ENCODE results near the gene UCKL1.

DNA sequence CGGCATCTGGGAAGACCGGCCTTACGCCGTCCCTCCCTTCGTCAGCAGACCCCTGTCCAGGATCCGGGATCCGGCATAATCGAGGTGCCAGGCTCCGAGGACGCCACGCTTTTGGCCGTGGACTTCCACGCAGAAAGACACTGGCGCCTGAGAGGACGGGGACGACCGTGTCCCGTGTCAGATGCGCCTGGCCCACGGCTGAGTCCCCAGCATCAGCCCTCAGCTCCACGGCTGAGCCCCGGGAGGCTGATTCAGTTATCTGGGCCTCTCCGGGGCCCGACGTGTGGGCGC is 17.4 kb downstream of the UCKL1 start:
- RRBS = 62% methylated on average over 10 of the region's 26 CpGs

DNA sequence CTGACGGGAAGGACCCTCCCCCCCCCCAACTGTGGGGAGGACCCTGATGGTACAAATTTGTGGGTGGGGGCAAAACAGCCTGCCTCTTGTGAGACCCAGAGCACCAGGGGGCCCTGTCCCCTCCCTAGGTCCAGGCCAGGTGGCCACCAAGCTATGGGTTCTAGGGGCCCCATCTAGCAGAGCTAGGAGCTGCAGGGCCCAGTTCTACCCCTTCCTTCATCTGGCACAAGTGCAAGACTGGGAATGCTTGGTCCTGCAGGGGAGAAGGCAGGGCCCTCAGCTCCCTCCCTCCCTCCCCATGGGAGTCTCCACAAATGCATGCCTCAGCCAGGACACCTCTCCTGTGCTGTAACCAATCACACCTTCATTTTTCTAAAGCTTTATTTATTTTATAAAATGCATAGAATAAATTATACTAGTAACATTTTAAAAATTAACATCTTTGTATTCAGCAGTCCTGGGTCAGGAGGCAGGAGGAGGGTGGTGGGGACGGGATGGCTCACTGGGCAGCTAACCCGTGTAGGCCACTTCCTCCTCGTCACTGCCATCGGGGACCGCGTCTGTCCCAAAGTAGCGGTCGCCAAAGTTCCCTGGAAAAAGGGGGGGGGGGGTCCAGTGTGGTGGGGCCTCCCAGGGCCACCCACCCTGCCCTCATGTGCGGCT is 16.6 kb downstream of the UCKL1 start:
- RRBS = no CpG with 5 or more reads among the region's 10 CpGs

GRCh38 chr20:63942198-63943248 is 13.7 kb downstream of the UCKL1 start:
- RRBS = 50% methylated on average over 3 of the region's 39 CpGs

DNA sequence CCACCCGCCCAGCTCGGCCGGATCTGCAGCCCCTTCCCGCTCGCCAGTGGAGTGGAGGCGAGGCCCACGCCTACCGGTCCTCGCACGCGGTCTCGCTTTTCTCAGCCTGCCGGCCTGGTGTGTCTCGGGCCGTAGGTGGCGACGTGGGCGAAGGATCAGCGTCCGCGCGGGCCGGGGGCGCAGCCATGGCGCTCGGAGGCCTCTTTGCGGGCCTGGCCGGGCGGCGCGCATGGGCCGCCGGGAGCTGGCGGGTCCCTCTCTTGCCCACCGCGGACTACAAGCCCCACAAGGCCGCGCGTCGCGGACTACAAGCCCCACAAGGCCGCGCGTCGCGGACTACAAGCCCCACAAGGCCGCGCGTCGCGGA is at the start of gene UCKL1:
Gene UCKL1 (minus strand): TSS at position 231 of the 367 bp plus-strand sequence.
- RRBS = 1% methylated on average over 24 of the region's 51 CpGs

DNA sequence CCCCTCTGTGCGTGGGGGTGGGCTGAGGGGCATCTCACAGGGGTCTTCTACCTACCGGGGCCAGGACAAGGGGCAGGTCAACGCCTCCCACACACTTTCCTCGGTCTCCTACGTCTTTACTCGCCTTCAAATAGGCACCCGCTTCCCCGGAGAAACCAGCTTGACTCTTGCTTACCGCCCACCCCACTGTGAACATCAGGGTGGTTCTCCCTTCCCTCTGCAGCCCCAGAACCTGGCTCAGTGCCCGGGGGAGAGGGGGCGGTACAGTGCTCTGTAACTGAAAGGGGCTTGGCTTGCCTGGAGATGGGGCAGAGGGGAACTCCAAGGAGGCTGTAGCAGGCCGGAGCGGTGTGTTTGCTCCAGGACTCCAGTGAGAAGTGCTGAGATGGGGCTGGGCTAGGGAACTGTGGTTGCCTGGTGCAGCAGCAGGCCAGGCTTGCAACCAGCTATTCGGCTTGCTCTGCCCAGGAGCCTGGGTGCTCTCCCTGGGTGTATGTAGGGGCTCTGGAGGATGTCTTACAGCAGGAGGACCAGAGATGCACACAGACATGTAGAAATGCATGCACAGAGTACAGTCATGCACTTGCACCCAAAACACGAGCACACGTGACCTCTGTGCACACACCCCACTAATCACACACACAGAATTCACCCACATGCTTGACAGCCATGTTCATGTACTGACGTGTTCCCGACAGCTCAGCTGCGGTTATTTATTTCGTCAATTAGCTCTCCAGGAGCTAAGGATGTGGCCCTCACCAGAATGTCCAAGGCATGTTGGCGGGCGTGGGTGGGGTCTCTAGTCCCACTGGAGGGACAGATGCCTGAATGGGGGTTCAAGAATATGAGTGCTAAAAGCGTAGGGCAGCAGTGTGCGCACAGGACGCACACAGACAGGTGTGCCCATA is 611 bp upstream of the SAMD10 start:
- RRBS = 5% methylated on average over 10 of the region's 25 CpGs

- RRBS = 18% methylated on average over 3 of the region's 19 CpGs
These were observed 4.6 kb downstream of the SOX18 start for GRCh38 chr20:64044417-64045704.

DNA sequence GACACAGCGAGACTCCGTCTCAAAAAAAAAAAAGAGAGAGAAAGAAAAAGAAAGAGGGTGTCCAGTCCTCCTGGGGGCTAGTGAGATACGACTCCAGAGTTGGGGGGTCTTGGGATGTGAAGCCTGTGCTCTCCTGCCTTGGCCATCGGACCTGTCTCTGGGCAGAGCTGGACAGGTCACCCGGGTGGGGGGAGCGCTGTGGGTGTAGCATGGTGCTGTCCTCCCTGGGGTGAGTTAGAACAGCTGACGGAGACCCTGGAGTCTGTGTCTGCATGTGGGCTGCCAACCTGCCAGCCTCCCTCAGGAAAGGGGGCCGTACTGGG is 2.5 kb downstream of the SOX18 start:
- RRBS = no CpG with 5 or more reads among the region's 8 CpGs

DNA sequence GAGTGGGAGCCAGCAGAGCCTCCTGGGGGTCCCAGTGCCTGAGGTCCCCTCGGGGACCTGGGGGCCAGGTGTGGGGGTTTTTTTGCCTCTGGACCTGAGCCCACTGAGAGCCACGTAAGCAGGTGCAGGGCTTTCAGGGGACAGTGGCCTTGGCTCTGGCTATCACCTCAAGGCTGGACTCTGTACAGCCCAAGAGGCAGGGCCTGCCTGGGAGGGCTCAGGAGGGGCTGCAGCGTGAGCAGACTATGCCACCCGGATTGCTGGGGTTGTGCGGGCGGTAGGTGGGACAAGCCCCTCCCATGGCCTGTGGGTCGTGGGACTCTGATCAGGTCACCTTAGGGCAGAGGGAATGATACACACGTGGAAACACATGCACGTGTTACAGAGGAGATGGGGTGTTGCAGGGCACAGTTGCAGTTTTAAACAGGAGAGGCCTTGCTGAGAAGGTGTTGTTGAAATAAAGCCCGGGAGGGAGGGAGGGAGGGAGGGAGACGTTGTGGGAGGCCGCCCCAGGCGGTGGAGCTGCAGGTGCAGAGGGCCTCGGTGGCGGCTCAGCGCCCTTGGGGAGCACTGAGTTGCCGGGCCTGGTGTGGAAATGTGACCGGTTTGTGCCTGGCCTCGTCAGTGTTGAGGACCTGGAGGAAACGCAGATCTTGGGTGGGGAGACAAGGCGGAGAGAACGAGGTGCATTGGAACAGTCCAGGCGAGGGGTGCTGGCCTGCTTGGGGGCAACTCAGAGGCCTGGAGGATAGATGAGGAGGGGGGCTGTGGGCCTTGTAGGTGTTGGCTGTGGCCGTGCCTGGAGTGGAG is 2.3 kb downstream of the TCEA2 start:
- RRBS = 38% methylated on average over 3 of the region's 24 CpGs

GRCh38 chr20:64102445-64103101 is 4.8 kb downstream of the NPBWR2 start:
- RRBS = 3% methylated on average over 13 of the region's 38 CpGs

DNA sequence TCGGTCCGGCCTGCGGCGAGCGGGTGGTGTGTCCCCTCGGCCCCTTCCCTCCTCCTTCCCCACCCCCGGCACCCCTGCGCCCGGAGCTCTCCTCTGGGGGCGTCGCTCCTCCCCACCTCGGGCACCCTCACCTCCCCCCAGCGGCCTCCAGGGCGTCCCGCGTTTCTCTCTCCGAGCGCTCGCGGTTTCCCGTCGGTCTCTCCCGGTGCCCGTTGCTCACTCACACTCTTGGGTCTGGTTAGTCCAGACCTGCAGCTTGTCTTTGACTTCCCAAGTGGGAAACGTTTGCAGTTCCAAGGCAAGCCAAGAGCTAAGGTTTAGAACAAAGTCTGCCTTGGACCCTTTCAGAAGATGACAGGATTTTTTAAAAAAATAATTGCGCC is 342 bp downstream of the PCMTD2 start:
- RRBS = 3% methylated on average over 7 of the region's 26 CpGs